ENCODE results near the gene PTPRT.

GRCh38 chr20:41183169-41184012, 46.0 kb downstream of the PLCG1 start:
- RRBS: no CpG with 5 or more reads among the region's 9 CpGs

DNA sequence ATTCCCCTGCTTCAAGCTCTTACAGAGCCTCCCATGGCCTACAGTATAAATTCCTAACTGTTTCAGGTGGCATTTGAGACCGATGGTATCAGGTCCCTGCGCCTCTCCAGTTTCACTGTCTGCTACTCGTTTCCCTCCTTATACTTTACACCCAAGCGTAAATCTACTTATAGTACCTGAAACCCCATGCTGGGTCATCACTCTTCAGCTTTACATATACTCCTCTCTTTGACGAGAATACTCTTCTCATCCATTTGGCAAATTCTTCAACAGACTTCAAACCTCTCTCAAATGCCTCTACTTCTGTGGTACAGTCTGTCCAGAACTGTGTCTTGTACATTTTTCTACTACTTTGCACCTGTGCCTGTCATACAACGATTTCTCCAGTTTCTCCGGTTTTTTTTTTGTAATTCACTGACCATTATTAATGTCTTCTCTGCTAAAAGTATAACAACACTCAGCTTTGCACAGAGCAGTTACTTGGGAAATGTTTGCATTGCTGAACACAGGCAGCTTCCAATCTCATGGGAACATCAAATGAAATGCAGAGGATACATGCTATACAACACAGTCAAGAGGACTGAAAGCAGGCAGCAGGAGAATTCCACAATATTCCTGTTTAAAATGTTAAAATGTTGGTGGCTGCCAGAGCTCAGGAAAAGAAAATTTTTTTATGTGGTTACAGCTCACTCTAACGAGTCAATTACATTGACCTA, 69.4 kb downstream of the ZHX3 start:
- RRBS: no CpG with 5 or more reads among the region's 8 CpGs

- RRBS: no CpG with 5 or more reads among the region's 6 CpGs
These were observed 538 bp downstream of the LPIN3 start for GRCh38 chr20:41341190-41341527.

DNA sequence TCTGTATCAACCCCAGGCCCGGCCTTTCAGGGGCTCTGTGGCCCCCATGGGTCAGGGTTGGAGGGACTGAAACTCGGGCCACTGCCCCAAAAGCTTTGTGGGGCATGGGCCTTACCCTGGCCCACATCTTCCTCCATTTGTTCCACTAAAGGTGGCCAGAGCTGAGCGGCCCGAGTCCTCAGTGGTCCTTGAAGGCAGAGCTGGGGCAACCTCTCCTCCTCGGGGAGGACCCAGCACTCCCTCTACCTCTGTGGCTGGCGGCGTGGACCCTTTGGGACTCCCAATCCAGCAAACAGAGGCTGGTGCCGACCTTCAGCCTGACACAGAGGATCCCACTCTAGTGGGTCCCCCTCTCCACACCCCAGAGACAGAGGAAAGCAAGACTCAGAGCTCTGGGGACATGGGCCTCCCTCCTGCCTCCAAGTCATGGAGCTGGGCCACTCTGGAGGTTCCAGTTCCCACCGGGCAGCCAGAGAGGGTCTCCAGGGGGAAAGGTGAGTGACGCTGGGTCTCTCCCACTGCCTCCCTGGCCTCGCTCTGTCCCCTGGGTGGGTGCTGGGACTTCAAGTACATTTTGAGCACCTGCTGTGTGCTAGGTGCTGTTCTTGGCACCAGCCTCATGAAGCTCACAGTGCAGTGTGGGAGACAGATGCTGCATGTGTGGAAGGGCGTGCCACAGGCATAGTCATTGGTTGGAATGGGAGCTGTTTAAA, 9.4 kb downstream of the LPIN3 start:
- RRBS: 41% methylated on average over 1 of the region's 12 CpGs

DNA sequence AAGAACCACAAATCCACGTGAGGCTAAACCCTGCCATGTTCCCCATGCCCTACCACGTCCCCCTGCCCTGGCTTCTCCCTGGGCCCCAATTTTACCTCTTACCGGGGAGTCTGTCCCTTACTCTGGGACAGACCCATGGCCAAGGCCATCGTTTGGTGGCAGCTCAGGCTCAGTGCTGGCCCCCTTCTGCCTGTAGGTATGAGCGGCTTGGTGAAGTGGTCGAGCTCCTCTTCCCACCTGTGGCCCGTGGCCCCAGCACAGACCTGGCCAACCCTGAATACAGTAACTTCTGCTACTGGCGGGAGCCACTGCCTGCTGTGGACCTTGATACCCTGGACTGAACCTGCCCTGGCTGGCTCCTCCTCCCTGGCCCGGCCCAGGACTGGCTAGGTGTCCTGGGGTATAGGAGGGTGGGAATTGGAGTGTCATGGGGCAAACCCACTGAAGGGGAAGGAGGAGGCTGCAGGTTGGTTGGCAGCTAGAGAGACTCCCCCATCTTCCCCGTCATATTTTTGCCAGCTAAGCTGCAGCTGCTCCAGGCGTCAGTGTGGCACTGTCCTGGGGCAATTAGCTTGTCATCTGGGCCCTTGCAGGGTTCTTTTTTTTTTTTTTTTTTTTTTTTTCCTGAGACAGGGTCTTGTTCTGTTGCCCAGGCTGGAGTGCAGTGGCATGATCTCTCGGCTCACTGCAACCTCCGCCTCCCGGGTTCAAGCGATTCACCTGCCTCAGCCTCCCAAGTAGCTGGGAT, 7.9 kb downstream of the EMILIN3 start:
- RRBS: no CpG with 5 or more reads among the region's 15 CpGs

- RRBS: no CpG with 5 or more reads among the region's 11 CpGs
These were observed 85.0 kb downstream of the CHD6 start for GRCh38 chr20:41532921-41533741.

DNA sequence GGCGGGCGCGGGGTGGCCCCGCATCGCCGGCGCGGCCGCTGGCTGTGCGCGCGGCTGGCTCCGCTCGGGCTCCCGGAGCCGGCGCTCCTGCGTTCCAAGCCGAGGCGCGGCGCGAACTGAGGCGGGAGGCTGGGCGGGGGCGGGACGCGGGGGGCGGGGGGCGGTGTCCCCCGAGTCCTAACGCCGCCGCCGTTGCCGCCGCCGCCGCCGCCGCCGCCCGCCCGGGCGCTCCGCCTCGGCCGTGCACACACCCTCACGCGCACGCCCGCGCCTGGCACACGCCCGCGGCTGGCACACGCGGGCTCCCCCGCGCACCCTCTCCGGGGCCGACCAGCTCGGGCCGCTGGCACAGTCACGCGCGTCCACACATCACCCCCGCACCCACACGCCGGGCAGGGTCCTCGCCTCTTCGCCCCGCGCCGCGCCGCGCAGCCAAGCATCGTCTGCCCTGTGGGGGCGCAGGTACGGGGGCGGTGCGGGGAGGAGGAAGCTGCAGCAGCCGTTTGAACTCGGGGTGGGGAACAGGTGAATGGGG, at the start of gene PTPRT:
Gene PTPRT (minus strand): TSS at position 118 of the 535 bp plus-strand sequence.
- RRBS: 34% methylated on average over 35 of the region's 85 CpGs

- RRBS: no CpG with 5 or more reads among the region's 7 CpGs
These were observed 132.0 kb downstream of the JPH2 start for GRCh38 chr20:44054835-44055590.

GRCh38 chr20:44137031-44138052, 49.6 kb downstream of the JPH2 start:
- RRBS: 4% methylated on average over 3 of the region's 22 CpGs

GRCh38 chr20:44178636-44179183, 8.3 kb downstream of the JPH2 start:
- RRBS: no CpG with 5 or more reads among the region's 4 CpGs

DNA sequence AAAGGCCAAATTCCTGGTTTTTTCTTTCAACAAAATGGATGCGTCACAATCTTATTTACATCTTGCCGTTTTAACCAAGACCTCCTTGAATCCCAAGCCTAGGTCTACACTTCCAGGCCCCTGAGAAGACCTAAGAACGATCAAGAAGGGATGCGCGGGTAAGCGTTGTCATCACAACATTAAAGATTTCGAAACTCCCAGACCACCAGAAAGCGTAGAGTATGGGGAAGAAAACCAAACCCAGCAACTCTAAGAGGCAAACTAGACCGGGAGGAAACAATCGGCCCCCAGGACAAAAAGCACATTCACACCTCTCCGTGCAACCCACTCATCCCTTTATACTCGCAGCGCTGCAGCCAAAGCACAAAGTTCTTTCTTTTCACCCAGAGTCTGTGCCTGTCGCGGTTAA, 866 bp downstream of the OSER1 start:
- RRBS: no CpG with 5 or more reads among the region's 15 CpGs

DNA sequence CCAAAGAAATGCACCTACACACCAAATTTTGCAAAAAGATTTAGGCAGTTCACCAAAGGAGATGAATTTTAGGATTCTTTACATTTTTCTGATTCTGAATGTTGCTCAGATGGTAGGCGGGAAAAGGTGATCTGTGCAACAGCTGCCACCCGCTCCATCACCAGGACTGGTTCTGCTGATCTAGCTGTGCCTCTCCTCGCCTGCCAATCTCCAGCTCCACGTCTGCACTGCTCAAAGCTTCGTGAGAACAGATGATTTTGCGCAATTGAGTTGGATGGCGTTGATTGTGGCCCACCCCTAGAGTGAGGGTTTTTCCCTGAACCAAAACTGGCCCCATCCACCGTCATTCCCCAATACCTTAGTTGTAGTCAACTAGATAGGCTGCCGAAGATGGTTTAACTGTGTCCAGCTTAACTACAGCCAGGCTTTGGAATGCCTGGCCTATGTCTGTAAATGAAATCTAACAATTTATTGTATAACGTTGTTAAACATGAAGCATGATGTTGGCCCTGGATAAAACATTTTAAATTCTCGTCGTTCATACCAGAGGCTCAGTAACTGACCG, 1.1 kb upstream of the OSER1 start:
- RRBS: no CpG with 5 or more reads among the region's 13 CpGs

DNA sequence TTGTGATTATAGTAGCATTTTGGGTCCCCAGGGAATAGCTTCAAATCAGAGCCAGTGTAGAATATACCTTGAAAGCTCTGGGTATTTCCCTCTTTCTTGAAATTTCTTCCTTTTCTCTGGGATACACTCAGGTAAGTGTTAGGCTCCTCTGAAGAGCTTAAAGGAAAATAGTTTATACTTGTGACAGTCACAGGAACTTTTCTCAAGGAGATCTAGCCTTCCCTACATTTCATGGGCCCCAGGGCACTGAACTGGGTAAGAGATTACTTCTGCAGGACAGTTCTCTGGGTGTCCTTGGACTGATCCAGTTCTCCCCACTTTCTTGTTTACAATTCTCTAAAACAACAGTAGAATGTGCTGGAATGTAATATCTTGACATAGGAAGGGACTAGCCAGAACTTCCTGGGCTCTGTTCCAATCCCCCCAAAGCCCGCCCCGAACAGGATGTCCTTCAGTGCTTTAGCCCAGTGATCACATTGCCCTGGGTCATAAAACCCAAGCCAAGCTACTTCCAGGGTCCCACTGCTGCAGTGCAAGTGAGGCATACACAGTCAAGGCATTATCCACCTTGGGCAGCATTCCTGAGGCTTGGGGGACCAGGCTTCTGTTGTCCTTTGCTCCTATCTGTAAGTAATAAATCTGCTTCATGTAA, 23.8 kb downstream of the FITM2 start:
- RRBS: no CpG with 5 or more reads among the region's 2 CpGs

DNA sequence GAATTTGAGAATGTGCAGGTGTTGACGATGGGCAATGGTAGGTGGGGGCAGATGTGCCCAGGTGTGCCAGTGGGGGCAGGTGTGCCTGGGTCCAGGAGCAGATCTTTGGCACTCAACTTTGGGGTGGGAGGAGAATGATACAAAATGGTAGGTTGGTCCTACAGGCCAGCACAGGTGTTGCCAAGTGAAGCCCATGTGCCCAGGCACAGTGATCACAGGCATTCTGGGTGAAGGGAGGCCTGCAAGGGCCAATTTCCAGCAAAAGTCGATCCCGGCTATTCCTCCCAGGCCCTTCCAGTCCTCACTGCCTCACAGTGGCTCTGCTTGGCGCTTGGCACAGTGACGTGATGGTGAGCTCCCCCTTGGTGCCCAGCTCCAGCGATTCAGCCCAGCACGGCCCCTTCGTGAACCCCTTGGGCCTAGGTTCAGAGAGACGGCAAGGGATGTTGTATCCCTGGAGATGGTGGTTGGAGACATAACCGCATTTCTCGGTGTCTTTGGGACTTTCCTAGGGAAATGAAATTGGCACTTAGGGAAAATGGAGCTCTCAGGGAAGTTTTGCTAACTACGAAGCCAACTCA, 46.0 kb downstream of the HNF4A start:
- RRBS: no CpG with 5 or more reads among the region's 12 CpGs

DNA sequence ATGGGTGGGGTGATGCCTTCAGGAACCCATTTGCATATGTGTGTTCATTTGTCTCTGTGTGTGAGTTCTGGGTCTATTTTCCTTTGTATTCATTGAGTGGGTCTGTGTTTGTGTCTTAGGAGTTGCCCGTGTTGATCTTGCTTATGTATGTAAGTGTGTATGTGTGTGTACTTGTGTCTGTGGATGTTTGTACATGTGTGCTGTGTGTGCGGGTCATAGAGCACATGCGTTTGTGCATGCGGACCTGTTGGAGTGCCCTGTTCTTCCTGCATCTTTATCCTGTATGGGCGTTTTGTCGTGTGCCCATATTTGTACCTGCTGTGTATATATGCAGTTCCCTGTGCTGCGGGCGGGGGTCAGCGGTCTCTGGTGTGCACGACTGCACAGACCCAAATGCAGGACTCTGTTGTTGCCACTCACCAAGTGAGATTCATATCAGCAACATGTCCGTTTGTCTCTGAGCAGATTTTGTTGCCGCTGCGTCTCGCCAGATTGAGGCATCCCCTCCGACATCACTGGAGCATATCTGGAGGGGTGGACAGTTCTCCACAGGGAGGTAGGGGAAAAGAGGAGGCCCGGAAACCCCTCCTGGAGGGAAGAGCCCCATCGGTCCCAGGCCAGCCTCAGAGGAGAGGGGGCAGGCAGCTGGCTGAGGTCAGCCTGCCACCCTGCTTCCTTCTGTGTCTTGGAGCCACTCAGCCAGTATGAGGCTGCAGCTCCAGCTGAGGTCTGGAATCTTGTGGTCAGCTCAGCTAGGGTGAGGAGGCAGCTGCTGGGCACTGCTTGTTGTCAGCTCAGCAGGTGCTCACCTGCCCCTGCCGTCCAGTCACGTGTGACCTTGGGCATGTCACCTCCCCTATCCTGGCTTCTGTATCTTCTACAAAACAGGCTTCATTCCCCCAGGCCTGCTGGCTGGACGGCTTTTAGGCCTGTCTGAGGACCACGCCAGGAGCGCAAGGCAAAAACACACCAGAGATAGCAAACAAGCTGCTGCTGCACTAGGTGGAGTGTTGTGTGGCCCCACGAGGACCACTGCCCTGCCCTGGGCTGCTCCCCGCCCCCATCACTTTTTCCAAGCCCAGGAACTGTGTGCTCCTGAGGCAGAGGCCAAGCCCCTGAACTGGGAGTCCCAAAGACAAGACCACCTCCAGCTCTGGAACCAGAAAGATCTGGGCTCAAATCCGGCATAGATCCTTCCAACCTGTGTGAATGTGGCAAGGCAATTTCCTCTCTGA, 47.0 kb downstream of the HNF4A start:
- RRBS: no CpG with 5 or more reads among the region's 25 CpGs

- RRBS: no CpG with 5 or more reads among the region's 10 CpGs
These were observed 40.0 kb upstream of the TTPAL start for GRCh38 chr20:44435466-44436245.

GRCh38 chr20:44447581-44448827, 27.7 kb upstream of the TTPAL start:
- RRBS: no CpG with 5 or more reads among the region's 13 CpGs

DNA sequence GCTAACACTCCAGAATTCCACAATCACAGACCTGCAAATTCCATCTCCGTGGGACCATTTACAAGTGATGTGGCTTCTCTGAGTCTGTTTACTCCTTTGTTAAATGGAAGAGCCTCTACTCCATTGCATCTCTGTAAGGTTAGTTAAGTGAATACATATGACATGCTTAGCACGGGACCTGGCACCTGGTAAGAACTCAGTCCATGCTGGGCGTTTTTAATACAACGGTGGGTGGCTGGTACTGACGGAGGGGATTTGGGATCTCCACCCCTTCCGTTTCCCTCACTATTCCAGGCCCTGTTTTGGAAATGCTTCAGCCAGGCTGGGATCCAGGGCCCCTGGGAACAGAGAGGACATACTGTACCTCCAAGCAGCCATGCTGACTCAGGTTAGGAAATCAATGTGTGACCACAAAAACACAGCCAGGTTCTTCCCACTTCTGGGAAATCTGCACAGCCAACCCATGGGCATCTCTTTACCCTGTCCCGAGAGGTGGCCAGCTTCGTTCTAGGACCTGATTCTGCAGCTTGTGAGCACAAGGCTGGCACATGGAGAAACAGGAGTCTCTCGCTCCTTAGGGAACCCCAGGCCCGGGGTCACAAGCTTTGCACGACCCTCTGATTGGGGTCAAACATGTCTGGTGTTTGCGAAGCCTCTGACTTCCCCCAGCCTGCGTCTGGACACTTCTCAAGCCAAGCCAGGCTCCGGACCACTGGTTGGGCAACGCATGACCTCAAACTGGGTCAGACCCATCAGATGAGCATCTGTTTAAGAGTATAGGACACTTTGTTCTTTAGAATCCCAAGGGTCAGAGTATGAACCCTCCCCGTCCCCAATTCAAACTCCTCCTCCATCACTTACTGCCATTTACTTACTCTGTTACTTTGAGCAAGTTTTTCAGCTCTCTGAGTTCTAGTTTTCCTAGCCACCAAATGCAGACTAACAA, 8.3 kb upstream of the TTPAL start:
- RRBS: 27% methylated on average over 4 of the region's 16 CpGs

DNA sequence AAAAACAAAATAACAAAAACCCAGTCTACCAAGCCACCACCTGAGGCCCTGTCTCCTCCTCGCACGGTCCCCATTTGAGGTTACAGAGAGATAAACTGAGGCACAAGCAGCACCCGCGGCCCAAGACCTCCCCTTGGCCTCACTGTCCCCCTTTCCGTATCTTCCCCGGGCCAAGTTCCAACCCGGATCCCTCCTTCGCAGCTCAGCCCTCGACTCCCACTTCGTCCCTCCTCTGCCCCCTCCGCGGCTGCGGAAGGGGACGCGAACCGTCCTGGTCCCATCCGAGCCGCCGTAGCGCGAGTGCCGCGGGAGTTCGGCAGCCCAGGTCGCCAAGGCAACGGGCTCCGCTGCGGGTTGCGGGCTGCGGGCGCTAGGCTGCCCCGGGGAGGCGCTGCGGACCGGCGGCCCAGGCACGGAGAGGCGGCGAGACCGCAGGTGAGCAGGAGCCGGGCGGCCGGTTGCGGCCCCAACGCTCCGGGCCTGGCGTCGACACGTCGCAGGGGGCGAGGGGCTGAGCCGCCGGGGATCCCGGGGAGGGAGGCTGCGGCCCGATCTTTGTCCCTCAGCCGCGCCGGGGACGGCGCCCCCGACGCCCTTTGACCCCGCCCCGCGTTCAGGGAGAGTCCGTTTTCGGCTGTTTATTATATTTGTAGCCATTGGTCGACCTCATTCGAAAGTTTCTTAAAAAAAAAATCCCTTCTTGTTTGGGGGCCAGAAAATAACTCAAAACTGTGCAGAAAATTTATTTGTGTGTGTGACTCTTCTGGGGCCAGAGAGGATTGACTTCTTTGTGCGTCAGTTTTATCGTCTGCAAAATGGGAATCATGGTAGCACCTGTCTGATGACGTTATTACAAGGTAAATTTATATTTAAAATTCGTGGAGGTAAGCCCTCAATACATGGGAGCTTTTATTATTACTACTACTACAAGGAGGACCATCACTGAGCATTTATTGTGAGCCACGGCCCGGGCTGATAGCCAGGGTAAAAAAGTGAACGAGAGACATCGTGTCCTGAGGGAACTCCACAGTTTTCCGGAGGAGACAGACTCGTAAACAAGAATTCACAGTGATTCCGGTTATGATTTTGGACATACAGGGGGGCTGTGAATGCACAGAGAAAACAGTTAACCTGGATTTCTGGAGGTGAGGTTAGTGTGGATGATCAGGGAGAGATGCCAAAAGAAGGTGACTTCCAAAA, 10.1 kb upstream of the SERINC3 start:
- RRBS: 2% methylated on average over 26 of the region's 81 CpGs

DNA sequence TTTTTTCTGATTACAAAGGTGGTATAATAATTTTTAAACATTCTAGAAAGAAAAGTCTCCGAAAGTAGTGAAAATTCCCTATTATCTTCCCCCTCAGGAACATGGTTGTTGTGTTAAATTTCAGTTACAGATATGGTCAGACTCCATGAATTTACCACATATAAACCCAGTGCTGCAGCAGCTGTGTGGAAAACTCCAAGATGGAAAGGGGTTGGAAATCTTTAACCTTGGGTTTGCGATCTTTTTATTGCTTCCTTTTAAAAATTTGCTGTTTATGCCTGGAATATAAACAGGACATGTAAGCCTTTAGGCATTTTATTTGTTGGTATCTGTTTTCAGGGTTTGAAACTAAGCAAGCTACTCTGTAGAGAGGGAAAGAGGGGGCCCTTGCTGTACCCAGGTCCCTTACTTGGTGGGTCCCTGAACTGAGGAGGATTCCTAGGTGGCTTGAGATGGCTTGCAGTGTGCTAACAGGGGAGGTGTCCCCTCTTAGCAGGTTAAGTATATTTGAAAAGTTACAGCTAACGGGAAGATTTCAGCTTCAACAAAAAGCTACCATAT, 778 bp downstream of the PKIG start:
- RRBS: no CpG with 5 or more reads among the region's 3 CpGs